H9 (cell line): ENCODE data around the genes MOAP1 and UNC79.

DNA sequence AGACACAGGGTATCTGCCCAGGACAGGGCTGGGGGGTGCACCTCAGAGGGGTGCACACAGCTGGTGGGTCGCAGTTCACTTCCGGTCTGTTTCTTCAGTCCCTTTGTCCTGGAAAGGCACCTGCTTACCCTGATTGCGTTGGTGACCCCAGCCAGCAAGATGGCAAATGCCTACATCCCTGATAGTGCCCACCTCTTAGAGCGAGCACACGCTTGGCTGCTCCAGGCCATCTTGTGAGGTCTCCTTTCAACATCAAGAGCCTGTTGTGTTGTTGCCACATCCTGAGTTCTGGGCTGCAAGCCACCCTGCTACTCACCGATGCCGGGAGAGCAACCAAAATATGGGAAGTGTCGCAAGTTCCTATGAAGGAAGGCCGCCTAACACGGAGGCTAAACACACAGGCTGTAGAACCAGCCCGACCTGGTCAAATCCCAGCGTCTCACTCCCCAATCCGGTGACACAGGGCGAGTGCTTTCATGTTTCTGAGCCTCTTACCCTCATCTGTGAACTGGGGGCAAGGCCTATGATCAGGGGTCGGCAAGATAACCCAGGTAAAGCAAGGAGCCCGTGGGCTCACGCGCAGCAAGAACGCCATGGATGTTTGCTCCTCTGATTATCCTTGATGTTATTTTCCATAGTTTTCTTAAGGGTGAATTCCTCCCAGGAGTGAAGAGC, 98.4 kb downstream of the LGMN start:
- PRO-cap, result no peak

DNA sequence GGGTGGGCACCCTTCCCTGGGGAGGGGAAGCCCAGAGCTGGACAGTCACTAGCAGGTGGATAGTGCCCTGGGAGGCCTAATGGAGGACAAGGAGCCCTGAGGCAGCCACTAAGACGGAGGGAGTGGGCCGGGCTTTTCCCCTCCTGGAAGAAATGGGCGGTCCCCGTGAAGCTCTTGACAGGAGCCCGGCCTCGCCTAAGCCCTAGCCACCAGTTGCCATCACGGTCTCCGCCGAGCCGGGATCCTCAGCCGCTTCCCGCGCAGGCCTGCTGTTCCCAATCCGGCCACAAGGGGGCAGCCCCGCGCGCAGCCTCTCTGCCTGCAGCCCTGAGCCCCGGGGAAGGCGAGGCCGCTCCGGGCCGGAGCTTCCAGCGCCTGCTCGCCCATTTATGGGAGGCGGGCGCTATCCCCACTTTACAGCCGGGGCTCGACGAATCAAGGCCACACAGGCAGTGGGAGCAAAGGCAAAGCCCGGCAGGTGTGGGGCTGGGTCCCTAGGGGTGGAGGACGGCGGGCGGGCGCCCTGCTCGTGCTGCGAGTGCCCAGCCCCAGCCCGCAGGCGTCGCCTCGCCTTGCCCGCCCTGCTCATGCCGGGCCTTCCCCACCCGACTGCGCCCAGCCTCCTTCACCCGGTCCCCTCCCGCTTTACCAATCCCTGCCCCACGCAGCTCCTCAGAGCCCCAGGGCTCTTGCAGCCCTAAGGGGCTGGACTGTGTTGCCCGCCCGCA, 61.5 kb downstream of the LGMN start:
- PRO-cap, result unidirectional peak, plus-strand start at position 209 of the sequence; unidirectional peak, minus-strand start at position 613 of the sequence

- PRO-cap, result no peak
Observed at GRCh38 chr14:92692932-92693296, 55.5 kb downstream of the LGMN start.

DNA sequence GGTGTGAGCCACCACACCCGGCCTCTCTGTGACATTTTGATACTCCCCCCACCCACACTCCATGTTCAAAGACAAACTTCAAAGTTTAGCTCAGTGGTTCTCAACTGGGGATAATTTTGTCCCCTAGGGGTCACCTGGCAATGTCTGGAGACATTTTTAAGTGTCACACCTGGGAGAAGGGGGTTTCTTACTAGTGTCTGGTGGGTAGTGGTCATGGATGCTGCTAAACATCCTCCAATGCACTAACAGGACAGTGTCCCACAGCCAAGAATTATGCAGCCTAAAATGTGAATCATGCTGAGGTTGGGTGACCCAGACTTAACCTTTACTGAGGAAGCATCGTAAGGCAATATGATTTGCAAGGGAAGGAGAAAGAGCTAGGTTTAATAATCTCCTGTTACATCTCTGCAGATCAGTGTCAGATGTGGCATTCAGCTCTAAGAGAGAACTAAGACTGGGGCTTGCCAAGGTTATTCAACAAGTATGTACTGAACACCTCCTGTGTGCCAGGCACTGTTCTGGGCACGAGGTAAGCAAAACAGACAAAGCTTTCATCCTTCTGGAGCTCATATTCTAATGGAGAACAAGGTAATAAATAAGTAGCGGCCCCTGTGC, 13.7 kb upstream of the GOLGA5 start:
- PRO-cap, result no peak

GRCh38 chr14:92797313-92797793, 3.2 kb downstream of the GOLGA5 start:
- PRO-cap, result no peak

DNA sequence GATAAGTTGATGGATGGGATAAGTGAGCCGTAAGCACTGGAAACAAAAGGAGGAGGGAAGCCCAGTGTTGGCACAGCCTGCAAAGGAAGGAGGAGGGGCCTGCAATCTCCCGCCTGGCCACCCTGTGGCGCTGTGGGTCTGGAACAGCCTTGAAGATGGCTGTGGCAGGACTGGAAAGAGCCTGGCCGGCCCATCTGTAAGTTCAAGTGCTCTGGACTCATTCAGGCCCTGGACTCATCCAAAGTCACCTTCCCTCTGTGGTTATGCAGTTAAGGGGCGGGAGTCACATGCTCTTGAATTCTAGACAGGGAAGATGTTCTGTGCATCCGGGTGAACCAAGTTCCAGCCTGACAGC, 50.3 kb downstream of the CHGA start:
- PRO-cap, result no peak

GRCh38 chr14:92973647-92973986, 50.7 kb downstream of the CHGA start:
- PRO-cap, result no peak

- PRO-cap, result no peak
Observed at GRCh38 chr14:93032536-93033030, 83.1 kb downstream of the ITPK1 start.

- PRO-cap, result no peak
Observed at GRCh38 chr14:93039417-93040125, 76.2 kb downstream of the ITPK1 start.

- PRO-cap, result no peak
Observed at GRCh38 chr14:93045895-93046980, 69.5 kb downstream of the ITPK1 start.

- PRO-cap, result no peak
Observed at GRCh38 chr14:93055337-93056175, 60.2 kb downstream of the ITPK1 start.

DNA sequence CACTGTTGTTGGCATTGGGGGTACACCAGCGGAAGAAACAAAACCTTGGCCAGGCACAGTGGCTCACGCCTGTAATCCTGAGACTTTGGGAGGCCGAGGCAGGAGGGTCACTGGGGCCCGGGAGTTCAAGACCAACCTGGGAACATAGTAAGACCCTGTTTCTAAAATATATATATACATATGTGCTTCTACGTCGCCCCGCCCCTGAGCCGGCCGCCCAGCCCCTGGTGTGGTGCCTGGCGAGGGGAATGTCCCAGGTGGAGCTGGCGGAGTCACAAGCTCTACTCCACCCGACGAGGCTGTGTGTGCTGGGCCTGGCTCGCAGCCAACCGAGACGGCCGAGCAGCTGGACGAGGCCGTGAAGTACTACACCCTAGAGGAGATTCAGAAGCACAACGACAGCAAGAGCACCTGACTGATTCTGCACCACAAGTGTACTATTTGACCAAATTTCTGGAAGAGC, 22.1 kb upstream of the ITPK1 start:
- PRO-cap, result no peak

DNA sequence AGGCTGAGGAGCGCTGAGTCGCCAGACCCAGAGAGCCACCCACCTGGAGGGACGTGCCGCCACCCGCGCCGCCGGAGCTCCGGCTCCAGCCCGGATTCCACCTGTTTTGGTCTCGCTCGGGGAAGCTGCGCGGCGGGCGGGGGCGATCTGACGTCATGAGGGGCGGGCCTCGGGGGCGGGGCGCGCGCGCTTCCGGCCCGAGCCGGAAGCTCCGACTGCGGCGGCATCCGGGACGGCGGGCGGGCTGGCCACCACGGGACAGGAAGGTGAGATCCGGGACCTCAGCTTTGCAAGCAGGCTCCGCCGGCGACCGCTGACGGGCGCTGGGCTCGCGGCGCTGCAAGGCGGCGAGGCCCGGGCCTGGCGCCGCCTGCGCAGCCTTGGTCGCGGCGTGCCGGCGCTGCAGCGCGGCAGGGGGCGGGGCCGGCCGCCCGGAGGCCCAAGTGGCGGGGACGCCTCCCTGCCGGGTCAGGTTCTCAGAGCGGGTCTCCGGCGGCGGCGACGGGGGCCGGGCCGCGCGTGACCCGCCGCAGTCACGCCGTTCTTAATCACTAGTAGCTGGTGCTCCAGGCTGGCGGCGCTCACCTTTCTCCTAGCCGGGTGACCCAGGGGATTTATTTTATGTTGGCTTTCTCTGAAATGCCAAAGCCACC, at the start of gene MOAP1:
TSS of gene MOAP1 (minus strand) at position 131 of the 653 bp plus-strand sequence.
- PRO-cap, result bidirectional peak, plus-strand start at position 226 of the sequence, minus-strand start at position 108 of the sequence; bidirectional peak, plus-strand start at position 551 of the sequence, minus-strand start at position 556 of the sequence

DNA sequence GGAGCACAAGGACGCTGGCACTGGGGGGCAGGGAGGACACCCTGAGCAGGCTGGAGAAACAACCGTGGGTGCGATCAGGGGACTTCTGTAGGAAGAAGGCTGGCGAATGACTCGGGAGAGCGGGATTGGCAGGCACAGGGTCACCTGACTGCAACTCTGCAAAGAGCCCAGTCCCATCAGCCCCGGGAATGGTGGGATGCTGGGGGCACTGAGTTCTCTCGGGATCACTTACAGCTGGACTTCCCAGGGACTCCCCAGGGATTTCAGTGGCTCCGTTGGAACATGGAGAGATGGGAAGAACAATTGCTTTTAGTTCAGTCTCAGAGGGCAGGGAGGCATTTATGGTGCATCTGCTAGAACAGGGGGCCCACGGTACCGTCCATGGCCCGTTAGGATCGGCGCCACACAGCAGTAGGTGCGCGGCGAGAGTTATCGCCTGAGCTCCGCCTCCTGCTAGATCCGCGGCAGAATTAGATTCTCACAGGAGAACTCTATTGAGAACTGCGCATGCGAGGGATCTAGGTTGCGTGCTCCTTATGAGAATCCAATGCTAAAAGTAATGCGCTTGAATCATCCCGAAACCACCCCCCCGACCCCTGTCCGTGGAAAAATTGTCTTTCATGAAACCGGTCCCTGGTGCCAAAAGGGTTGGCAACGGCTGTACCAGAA, 24.4 kb downstream of the UBR7 start:
- PRO-cap, result no peak

DNA sequence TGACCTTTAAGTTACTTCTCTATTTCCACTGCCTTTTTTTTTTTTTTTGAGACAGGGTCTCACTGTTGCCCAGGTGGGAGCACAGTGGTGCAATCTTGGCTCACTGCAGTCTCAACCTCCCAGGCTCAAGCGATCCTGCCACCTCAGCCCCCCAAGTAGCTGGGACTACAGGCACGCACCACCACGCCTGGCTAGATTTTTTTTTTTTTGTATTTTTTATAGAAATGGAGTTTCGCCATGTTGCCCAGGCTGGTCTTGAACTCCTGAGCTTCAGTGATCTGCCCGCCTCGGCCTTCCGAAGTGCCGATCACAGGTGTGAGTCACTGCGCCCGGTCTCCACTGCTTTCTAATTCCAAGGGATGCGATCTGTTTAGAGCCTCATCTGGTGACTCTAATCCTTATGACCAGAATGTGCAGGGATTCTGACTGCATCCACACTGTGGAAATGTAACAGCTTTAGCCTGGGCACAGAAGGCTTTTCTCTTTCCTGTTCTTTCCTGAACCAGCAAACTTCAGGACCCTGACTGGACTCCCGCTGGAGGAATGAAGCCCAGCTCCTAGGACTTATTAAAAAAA, 34.1 kb downstream of the UBR7 start:
- PRO-cap, result no peak

DNA sequence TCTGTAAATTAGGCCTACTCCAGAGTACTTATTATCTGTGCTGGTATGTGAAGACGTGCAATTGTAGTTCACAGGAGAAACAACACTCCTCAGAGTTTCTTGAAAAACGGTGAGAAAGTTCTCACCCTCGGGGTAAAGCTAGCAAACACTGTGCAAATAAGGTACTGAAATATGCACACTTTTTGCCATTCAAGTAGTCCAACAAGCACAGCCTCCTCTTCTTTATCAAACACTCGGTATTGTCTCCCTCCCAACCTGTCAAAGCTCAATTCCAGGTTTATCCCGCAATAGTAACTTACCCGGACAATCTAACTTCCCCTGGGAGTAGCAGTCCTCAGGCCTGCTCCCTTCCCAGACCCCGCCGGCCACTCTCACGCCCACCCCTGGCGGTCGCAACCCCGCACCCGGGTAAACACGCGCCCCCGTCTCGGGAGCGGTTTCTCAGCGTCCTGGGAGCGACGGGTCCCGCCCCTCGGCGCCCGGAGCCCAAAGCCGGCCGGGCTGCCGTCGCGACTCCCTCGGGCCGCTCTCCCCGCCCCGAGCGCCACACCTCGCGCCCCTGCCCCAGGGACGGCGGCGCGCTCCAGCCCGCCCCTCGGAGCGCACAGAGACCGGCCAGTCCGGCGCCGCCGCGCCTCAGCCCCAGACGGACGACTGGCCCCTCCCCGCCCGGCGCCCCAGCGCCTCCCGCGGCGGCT, 682 bp downstream of the BTBD7 start:
- PRO-cap, result bidirectional peak, plus-strand start at position 489 of the sequence, minus-strand start at position 367 of the sequence; bidirectional peak, plus-strand start at position 618 of the sequence, minus-strand start at position 561 of the sequence

GRCh38 chr14:93430107-93431055, at the start of gene UNC79:
TSS of gene UNC79 (plus strand) at chr14:93430939.
- PRO-cap, result bidirectional peak, plus-strand start at chr14:93430324, minus-strand start at chr14:93430225; bidirectional peak, plus-strand start at chr14:93430747, minus-strand start at chr14:93430613

DNA sequence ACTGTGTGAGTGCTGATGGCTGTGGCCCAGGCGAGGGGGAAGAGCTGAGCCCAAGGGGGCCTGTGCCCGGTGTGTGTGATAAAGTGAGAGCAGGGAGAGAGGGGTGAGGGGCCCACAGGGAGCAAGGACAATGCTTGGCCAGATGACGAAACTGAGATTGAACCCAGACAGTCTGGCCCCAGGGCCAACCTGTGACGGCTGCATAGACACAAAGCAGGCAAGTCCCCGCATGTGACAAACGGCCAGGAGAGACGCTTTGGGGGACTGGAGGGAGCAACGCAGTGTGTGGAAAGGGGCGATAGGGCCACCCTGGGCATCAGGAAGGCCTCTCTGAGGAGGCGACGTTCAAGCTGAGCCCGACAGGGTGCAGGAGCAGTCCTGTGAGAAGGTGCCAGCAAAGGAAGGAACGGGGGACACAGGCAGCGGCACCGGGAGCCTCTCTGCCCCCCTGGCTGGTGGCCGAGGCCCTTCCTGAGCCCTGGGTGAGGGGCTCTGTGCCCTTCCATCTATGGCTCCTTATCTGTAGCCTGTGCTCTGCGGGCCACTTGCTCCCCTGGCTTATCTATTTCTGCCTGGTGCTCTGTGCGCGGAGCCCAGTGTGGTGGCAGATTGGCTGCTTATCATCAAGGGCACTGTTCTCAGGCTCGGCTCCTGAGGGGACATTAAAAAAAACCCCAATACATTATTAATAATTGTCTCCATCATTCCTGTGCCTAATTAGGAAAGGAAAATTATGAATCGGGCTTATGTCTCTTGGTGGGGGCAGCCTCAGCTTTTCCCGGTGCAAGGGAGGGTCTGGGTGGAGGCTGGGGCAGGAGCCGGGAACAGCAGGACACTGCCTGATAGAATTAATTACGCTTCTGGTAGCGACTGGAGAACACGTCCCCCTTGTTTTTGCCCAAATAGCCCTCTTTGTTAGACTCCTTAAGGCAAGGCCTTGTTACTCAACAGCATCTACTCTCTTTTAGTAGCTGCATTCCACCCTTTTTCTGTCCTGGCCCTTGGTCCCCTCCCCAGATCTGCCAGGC, 39.8 kb downstream of the PRIMA1 start:
- PRO-cap, result no peak

DNA sequence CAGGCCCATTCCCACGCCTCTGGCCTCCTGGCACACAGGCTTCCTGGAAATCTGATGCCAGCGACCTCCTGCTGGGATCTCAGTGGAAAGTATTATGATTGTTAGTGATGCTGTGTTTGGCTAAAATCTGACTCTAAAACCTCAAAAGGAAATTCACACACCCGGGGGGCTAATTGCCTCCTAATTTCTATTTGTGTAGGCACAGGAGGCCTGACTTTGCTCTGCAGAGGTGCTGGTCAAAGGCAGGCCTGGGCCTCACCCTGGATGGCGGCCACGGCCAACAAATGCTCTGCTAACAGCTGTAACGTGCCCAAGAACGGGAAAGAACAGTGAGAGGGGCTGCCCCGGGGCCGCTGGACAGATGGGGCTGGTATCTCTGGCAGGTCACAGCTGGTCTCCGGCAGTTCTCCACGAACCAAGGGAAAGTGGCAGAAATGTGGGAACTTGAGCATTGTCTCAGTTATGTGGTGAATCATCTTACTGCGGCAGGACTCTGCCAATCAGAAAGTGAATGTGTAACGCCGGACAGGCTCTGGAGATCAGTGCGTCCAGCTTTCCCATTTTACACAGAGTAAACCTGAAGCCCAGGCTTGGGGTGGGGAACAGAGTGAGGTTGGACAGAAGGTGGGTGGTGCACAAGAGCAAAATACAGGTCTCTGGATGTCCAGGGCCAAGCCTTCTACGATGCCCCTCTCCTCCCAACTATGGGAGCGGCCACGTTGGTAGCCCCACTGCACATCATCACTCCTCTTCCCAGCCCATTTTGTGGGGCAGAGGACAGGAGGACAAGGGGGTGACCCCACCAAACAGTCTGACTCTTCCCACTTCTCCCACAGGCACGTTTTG, 14.4 kb downstream of the FAM181A start:
- PRO-cap, result no peak

DNA sequence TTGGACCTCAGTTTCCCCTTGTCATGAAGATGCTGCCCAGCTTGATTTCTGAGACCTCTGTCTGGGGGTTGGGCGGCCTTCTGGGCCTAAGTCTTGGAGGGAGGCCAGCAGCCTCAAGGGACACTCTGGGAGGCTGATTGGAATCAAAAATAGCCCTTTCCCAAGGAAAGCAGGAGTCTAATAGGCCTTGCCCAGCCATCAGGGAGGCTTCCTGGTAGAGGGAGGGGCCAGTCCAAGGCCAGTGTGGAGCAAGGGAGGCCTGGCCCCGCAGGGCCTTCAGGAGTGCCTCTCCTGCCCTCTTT, 6.9 kb downstream of the ASB2 start:
- PRO-cap, result no peak